Fibroblast of the aortic adventitia (primary cell): ENCODE measurements around a stretch of chr1.

- CAGE, long polyA plus RNA = no peak
Measured at GRCh38 chr1:95197776-95198518, 36.1 kb upstream of the RWDD3 start.

GRCh38 chr1:95230785-95231267, 3.2 kb upstream of the RWDD3 start:
- CAGE, long polyA plus RNA = no peak

GRCh38 chr1:96722310-96722982, 862 bp downstream of the PTBP2 start:
- CAGE, long polyA plus RNA = no peak

- CAGE, long polyA plus RNA = no peak
Measured at GRCh38 chr1:96770641-96771413, 49.2 kb downstream of the PTBP2 start.

DNA sequence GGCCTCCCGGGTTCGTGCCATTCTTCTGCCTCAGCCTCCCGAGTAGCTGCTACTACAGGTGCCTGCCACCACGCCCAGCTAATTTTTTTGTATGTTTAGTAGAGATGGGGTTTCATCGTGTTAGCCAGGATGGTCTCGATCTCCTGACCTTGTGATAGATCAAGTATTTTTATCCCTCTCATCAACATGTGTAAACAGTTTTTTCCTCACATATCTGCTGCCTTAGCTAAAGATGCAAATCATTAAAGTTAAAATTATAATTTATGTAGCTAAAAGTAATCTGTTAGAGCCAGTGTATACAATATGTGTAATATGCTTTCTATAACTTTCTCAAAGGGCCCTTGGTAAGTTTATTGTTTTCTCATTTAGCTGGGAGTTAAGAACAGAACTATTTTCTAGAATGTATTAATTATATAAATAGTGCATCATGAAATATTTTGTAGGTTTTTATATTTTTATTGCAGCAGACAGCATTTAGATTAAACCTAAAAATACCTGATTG, 77.8 kb downstream of the PTBP2 start:
- CAGE, long polyA plus RNA = no peak

DNA sequence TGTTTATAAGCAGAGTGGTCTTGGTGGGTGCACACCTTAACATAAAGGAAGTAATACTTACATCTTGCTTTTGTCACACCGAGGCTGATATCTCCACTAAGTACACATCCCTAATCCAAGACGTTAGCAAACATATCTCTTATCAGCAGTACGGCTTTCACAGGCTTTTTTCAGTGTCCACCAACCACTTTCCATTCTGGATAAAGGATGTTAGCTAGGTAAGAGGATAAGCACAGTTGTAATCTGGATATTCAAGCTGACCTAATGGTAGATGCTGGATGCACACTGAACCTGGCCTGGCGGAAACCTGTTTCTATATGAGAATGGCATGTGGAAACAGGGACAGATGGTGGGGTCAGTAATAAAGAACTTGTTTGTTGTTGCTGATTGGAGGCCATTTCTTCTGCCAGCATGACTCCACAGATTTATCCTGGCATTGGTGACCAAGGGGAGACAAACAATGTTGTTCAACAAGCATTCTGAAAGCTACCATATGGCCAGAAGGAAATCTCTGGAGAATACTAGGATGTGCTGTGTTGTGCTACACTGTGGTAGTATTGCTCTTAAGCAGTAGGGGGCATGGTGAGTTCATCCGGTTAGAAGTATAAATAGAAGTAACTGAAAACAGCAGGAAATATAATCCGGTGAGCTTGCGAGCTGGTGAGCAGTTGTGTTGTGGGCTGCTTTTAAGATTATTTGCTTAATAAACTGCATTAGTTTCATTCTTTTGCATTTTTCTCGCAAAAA, 416.5 kb downstream of the PTBP2 start:
- CAGE, long polyA plus RNA = no peak

GRCh38 chr1:97277704-97278457, 556.3 kb downstream of the PTBP2 start:
- CAGE, long polyA plus RNA = no peak

GRCh38 chr1:97365085-97365761, 555.6 kb downstream of the DPYD start:
- CAGE, long polyA plus RNA = no peak

DNA sequence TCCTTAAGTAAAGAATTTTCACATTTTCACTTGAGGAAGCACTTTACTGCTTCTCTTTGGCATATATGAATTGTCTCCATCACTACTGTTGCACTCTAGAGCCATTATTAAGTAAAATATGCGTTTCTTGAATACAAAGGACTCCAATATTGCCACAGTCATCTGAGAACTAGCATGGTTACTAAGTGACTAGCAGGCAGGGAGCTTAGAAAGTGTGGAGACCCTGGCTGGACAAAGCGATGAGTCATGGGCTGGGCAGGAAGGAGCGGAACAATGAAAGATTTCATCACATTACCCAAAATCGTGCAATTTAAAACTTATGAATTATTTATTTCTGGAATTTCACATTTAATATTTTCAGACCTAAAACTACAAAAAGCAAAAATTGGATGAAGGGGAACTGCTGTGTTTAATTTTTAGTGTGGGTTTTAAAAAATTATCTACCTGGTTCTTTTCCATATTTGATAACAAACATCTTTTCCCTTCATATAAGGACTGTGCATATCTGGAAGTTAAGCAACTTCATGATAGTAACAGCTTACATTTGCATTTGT, 13.9 kb downstream of the DPYD start:
- CAGE, long polyA plus RNA = no peak

GRCh38 chr1:98034325-98034958, 113.6 kb upstream of the DPYD start:
- CAGE, long polyA plus RNA = no peak

DNA sequence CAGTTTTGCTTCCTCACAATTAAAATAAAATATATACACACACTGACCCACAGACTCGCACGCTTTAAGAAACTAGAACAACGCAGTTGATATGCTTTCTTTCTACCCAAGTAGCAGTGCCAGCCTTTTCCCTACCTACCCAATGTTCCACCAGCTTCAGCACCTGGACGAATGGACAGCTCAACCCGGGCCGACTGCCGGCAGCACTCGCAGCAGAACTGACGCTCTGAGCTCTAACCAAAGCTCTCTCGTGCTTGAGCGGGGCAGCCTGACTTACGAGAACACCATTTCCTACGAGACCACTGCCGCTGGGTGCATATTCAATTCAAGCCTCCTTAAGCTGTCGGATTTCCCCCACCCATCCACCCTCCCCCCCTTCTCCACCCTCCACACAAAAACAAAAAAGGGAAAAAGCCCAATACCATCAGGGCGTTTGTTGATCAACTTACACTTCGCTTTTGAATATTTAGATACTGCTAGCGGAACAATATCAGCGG, 127.4 kb upstream of the DPYD start:
- CAGE, long polyA plus RNA = no peak

- CAGE, long polyA plus RNA = no peak
Measured at GRCh38 chr1:98049436-98049754, 128.6 kb upstream of the DPYD start.

- CAGE, long polyA plus RNA = no peak
Measured at GRCh38 chr1:99521618-99522100, 124.3 kb upstream of the PALMD start.

DNA sequence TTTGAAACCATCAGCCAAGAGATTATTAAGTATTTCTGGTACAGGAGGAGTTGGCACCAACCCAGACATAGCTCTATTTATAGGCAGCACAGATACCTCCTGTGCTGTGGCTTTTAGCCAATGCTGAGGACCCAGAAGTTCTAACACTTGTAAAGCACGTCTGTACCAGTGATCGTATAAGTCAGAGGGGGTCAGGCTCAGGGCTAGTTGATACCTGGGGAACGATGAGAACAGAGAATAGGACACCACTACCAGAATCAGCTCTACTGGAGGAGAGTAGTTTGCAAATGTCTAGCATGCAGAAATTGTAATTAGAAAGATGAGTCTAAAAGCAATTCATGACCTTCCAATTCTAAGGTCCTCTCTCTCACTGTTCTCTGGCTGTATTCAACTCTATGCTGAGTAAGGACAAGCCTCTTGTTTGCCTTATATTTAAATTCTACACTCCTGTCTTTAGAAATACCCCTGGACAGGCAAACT, 96.8 kb upstream of the PALMD start:
- CAGE, long polyA plus RNA = no peak

DNA sequence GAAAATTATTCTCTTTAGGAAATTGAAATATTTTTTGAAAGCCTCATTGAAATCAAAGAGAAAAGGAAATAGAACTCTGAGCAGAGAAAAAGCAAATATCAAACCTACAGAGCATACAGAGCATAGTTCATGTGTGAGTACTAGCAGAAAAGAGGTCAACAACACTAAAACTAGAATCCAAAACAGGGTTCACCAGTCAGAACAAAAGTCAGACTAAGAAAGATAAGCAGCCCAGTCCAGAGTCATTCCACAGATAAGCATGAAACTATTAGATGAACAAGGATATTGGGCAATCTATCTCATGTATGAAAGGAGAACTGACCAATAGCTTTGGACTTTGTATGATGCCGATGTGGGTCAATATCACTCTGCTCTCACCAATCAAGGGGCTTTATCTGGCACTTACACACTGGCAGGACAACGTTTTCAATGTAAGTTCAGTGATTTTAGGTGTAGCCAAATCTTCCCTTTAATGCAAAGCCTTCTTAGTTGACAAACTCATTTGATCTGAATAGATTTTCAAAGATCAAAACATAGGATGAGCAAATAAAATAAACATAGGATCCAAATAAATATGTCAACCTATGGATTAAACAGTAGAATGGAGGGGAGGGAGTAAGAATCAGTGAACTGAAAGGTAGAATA, 79.2 kb upstream of the PALMD start:
- CAGE, long polyA plus RNA = no peak

GRCh38 chr1:99590586-99591435, 55.1 kb upstream of the PALMD start:
- CAGE, long polyA plus RNA = no peak

DNA sequence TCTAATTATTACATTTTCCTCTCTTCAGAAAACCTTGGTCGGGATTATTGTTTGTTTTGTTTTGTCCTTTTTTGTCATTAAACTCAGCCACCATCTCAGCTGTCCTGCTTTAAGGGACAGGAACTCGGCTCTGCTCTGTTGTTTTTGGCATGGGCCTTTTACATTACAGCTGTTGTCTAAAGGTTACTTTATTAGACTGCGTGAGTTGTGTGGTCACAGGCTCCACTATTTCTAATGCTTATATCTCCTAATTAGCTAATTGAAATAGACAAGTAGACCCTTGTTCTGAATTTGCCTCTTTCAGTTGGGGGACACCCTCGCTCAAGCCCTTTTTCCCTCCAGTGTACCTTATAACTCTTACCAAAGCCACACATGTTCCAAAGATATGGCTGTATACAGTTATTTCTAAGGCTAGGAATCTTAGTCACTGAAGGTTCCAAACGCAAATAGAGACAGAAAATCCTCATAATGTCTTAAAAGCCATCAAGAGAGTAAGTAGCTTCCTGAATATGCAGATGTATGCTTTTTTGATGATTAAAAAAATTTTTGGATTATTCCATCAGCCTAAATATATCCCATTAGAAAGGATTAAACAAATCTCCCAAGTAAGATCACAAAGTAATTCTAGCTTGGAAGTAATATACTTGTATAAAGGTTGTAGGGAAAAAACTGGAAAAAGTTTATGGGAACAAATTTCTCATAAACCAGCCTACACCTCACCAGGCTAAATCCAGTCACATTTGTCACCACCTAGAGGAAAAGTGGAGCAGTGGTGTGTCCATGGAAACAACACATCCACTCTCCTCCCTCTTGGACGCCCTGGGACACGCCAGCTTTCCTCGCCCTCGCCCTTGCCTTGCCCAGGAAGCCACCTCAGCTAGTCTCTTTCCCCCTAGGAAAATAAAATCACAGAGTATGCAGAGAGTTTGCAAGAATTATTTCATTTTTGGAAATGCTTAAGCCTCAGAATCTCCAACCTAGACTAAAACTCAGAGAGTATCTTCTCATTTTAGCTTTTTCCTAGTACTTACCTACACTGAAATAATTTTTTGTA, 1.9 kb downstream of the PALMD start:
- CAGE, long polyA plus RNA = no peak

- CAGE, long polyA plus RNA = no peak
Measured at GRCh38 chr1:100020295-100020881, 17.5 kb upstream of the MFSD14A start.

GRCh38 chr1:100186784-100186983, 8.6 kb upstream of the LRRC39 start:
- CAGE, long polyA plus RNA = no peak

GRCh38 chr1:100240670-100241048, 9.0 kb downstream of the DBT start:
- CAGE, long polyA plus RNA = no peak